SK-MEL-5 (cell line): Measurements from ENCODE around the gene POM121L12.

DNA sequence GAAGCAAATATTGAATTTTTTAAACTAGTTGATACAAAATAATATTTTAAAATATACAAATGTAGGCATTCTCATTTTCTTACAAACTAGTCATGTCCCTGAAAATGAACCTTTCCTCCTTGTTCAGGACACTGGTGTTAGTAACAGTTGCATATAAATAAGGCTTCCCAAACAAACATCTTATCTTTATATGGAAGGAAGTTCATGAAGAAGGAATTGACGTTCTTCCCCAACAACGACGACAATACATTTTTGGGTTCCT, 182.8 kb downstream of the COBL start:
RAMPAGE:
- cytosol, long total RNA = no peak
- long total RNA = no peak
- nucleus, long total RNA = no peak

DNA sequence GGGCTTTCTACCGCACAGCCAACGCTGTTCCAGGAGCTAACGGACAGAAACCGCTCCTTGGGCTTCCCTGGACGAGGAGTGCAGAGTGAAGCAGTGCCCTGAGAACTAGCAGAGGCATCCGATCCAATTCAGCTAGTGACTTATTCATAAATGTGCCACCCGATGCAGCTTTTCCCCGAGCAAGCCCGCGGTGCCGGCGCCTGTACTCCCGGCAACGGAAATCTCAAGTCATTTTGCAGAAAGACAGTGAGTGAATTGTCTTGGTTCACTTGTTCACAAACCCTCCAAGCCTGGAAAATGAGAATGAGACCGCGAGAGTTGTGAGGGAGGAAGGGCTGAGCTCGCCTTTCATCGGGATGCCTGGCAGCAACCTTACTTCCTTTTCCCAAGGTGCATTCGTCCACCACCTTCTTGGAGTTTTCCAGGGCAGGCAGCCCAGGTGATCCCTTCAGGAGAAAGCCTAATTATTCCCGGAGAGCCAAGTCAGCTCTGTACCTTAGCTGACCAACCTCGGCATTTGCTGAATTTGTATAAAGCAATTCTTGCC, 87.4 kb downstream of the COBL start:
RAMPAGE:
- cytosol, long total RNA = no peak
- long total RNA = no peak
- nucleus, long total RNA = no peak

GRCh38 chr7:52273639-52274171, 761.7 kb upstream of the POM121L12 start:
RAMPAGE:
- cytosol, long total RNA = no peak
- long total RNA = no peak
- nucleus, long total RNA = no peak

GRCh38 chr7:53032213-53032574, 3.2 kb upstream of the POM121L12 start:
RAMPAGE:
- cytosol, long total RNA = no peak
- long total RNA = no peak
- nucleus, long total RNA = no peak

GRCh38 chr7:53035281-53035768, at the start of gene POM121L12:
TSS of gene POM121L12 (plus strand) at chr7:53035633.
RAMPAGE:
- cytosol, long total RNA = no peak
- long total RNA = no peak
- nucleus, long total RNA = no peak

RAMPAGE:
- cytosol, long total RNA = no peak
- long total RNA = no peak
- nucleus, long total RNA = no peak
Observed at GRCh38 chr7:53218812-53219592, 183.6 kb downstream of the POM121L12 start.

GRCh38 chr7:53418425-53419151, 383.2 kb downstream of the POM121L12 start:
RAMPAGE:
- cytosol, long total RNA = no peak
- long total RNA = no peak
- nucleus, long total RNA = no peak

GRCh38 chr7:54664203-54664944, 94.6 kb downstream of the SEC61G start:
RAMPAGE:
- cytosol, long total RNA = no peak
- long total RNA = no peak
- nucleus, long total RNA = no peak

DNA sequence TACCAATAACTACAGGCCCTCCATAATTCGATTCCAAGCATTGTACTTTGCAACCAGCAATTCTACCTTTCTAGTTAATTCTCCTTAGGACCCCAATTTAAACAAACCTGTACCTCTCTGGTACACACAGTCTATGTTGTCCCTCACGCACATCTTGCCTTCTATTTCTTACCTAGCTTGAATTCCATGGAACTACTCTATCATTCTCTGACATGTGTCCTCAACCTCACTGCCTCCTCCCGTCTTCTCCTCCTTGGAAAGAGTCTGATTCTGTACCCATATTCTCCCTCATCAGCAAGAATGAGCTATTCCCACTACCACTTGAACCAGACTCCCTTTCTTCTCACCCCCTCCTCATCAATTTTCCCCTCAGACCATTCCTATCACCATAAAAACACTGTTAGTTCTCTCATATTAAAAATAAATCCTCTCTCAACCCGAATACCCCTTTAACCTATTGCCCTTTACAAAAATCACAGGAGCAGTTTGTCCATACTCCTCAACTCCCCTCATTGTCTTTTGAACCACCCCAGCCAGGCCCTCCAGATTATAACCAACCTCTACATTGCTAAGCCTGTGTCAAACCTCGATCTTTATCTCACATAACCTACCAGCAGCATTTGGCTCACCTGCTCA, 12.1 kb downstream of the SEC61G start:
RAMPAGE:
- cytosol, long total RNA = no peak
- long total RNA = no peak
- nucleus, long total RNA = no peak

DNA sequence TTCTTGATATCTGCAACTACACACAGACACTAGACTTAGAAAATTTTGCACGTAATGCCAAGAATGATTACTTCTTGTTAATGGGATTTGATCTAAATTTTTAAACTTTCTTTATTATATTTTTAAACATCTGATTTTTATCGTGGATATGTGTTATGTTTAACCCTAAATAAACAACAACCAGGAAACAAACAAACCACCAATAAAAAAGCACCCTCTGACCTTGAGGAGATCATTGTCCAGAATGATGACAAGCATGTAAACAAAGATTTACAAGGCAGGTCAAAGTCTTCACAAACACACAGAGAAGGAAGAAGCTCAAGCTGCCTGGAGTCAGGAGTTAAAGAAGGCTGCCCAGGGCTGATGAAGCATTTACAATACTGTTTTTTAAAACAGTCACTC, 31.1 kb upstream of the EGFR start:
RAMPAGE:
- cytosol, long total RNA = no peak
- long total RNA = no peak
- nucleus, long total RNA = no peak

DNA sequence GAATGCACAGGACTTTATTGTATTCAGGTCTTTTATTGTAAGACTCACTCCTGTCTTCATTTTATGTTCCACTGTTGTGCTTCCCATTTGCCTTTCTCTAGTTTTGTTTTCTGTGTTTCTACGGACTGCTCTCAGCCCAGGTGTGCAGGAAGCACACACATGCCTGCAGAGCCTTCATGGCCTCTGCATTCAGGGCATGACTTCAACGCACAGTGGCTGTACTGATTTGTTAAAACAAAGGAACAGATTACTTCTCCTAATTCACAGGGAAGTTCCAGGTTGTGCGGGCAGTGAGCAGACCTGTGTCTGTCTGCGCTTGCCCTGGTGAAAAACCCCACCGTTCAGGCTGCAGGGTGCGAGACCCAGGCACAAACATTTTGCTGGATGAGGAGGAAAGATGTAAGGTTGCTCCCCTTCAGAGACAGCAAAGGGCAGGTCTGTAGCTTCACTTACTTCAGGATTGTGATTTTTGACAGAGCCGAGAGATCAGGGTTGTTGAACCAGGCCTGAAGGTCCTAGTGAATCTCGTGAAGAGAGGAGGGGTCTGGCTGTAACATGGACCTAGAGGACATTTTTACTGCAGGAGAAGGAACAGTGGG, 1.2 kb upstream of the EGFR start:
RAMPAGE:
- cytosol, long total RNA = no peak
- long total RNA = no peak
- nucleus, long total RNA = no peak

RAMPAGE:
- cytosol, long total RNA = no peak
- long total RNA = no peak
- nucleus, long total RNA = no peak
Observed at GRCh38 chr7:55020148-55021172, 1.6 kb downstream of the EGFR start.

GRCh38 chr7:55072757-55073626, 54.2 kb downstream of the EGFR start:
RAMPAGE:
- cytosol, long total RNA = no peak
- long total RNA = no peak
- nucleus, long total RNA = no peak

DNA sequence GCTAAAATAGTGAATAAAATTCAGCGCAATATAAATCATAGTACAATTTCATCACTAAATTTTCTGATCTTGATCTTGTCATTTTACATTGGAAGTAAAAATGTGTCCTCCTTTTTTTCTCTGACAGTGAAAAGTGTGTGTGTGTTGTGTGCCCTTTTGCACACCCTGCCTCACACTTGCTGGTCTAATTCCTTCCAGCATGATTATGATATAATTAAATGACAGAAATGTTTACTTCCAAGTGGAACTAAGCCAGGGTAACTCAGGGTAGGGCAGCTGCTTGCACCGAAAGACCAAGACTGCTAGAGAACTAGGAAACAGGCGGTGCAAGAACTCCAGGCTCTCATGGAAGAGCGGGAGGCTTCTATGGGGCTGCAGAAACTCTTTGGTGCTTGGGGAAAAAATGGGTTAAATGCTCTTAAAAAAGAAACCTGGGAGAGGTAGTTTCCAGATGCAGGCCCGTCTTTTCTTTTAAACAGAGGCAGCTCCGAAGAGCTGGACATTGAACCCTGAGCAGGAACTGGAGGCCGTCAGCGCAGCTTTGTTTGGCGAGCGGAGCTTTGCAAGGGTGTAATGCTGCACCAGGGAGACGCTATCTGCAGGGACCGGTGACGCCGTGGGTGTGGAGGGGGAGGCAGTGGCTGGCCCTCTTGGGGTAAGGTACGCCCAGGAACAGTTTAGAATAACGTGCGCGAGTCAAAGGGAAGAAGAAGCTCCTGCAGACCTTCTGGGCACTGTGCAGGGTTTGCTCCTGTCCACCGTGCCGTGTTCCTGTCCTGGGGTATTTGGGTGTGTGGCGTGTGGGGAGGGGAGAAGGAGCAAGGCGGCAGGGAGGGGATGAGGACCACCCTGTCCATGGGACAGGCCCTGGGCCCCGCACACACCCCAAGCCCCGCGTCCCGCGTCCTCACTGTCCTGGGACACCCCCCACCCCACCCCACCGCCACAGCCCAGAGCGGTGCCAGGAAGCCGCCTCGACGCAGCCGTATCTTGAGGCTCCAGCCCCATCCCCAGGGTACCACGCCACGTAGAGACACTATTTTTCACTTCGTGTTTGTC, 58.9 kb downstream of the EGFR start:
RAMPAGE:
- cytosol, long total RNA = no peak
- long total RNA = no peak
- nucleus, long total RNA = no peak

DNA sequence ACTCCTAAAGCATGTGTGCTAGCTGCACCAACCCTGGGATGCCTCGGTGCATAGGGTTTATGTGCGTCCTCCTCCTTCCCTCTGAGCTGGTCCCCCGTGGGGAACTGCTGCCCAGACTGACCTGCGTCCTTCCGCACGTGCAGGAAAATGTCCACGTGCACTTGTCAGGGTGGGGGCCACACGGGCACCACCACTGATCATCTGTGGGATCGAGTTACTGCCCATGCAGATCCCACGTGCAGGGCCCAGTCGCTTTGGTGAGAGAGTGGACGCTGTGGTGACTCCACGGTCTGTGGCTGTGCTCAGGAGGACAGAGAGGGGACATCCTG, 59.6 kb downstream of the EGFR start:
RAMPAGE:
- cytosol, long total RNA = no peak
- long total RNA = no peak
- nucleus, long total RNA = no peak

RAMPAGE:
- cytosol, long total RNA = no peak
- long total RNA = no peak
- nucleus, long total RNA = no peak
Observed at GRCh38 chr7:55110867-55111438, 92.1 kb downstream of the EGFR start.

GRCh38 chr7:55130389-55131285, 111.8 kb downstream of the EGFR start:
RAMPAGE:
- cytosol, long total RNA = no peak
- long total RNA = no peak
- nucleus, long total RNA = no peak

DNA sequence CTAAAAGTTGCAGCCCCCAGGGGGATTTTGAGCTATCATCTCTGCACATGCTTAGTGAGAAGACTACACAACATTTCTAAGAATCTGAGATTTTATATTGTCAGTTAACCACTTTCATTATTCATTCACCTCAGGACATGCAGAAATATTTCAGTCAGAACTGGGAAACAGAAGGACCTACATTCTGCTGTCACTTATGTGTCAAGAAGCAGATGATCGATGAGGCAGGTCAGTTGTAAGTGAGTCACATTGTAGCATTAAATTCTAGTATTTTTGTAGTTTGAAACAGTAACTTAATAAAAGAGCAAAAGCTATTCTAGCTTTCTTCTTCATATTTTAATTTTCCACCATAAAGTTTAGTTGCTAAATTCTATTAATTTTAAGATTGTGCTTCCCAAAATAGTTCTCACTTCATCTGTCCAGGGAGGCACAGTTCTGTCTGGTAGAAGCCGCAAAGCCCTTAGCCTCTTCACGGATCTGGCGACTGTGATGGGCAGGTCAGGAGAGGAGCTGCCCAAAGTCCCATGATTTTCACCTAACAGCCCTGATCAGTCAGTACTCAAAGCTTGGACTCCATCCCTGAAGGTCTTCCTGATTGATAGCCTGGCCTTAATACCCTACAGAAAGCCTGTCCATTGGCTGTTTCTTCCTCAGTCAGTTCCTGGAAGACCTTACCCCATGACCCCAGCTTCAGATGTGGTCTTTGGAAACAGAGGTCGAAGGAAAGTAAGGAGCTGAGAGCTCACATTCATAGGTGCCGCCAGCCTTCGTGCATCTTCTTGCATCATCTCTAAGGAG, 157.2 kb upstream of the LANCL2 start:
RAMPAGE:
- cytosol, long total RNA = no peak
- long total RNA = no peak
- nucleus, long total RNA = no peak

DNA sequence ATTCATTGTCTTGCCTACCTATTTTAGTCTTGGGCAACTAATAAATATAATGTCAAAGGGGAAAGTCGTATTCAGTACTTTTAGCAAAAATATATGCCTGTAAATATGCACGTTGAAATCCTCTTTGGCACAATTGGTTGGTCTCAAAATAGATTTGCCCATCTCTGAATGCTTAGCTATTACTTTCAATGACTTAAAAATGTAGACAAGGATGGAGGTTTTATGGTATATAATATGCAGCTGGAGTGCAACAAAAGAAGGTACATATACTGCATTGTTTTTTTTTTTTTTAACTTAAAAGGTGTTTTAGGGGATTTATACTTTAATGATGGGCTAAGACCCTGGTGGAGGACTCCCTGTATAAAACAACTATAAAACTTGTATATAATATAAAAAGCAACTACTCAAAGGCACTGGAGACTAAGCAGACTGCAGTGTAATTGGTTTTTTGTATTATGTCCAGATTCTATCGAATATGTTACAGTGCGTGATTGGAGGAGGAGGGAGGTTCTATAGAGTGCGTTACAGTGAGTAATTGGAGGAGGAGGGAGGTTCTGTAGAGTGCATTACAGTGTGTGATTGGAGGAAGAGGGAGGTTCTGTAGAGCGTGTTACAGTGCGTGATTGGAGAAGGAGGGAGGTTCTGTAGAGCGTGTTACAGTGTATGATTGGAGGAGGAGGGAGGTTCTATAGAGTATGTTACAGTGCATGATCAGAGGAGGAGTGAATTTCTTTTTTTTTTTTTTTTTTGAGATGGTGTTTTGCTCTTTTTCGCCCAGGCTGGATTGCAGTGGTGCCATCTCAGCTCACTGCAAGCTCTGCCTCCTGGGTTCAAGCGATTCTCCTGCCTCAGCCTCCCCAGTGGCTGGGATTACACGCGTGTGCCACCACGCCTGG, 15.2 kb downstream of the LANCL2 start:
RAMPAGE:
- cytosol, long total RNA = no peak
- long total RNA = no peak
- nucleus, long total RNA = no peak

RAMPAGE:
- cytosol, long total RNA = no peak
- long total RNA = no peak
- nucleus, long total RNA = no peak
Observed at GRCh38 chr7:55463397-55464112, 98.4 kb downstream of the LANCL2 start.